MCF 10A (cell line): ENCODE measurements around the gene SNAPC4.

DNA sequence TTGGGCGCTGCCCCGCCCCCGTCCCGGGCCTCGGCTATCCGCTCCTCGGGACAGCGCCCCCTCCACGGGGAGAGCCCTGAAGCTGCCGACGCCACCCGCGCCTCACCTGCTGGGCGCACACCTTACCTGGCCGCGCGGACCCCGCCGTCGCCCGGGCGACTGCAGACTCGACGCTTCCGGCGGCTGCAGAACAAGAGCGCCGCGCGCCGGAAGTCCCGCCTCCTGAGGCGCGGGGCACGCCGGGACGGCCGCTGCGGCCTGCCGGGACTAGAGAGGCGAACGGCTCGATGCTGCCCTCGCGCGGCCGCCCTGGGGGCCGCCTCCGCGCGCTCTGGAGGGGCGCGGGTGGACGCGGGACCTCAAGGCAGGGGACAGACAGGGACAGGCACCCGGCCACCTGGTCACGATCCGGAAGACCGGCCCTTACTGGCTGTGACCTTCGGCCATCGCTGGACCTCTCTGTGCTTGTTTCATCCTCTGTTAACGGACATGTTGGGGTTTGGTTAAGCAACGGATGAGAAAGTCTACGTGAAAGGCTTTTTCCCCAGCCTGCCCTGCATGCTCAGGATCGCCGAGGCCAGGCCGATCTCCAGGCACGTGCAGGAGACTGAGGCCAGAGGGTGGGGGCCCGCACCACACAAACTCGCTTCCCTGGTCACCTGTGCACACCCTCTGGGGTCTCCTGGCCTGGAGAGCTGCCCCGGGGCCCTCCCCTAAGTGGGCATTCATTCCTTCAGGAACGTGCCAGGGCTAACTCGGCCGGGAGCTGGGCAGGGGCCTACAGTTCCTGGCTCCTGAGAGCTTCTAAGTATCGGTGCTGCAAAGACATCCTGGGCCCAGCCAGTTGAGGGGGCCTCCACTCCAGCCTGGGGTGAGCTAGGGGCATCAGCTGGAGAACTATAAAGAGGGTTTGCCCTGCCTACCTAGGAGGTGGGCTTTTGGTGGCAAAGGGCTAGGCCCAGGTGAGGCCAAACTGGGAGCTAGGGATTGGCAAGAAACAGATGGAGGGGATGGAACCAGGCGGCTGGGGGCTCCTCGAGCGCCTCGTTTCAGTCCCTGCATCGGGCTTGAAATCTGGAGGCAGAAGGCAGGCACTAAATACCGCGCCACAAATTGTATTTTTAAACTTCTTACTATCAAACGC is at the start of gene SNAPC4:
Gene SNAPC4, minus strand, starts transcription at position 163 of the 1,144 bp plus-strand sequence.
- PRO-cap: bidirectional peak, plus-strand start at position 237 of the sequence, minus-strand start at position 163 of the sequence
- RRBS: 17% methylated on average over 8 of the region's 83 CpGs

DNA sequence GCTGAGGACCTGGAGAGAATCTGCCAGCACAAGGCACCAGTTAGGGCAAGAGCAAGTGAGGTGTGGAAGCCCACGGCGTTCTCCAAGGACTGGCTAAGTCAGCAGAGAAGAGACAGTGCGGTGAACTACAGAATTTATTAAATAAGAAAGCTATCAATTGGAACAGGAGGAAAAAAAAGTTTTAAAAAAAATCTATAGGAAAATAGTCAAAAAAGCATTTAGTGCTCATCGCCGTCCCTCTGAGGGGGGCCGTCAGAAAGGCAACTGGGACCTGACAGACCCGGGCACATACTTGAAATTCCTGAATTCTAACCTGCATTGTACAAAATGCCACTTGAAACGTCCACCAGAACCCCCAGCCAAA is 1.8 kb upstream of the SNAPC4 start:
- PRO-cap: no peak
- RRBS: no CpG with 5 or more reads among the region's 8 CpGs

- PRO-cap: no peak
- RRBS: no CpG with 5 or more reads among the region's 7 CpGs
Observed at GRCh38 chr9:136481915-136482258, 953 bp downstream of the SEC16A start.

GRCh38 chr9:136482259-136482854 is 483 bp downstream of the SEC16A start:
- PRO-cap: no peak
- RRBS: under 1% methylated on average over 23 of the region's 40 CpGs

DNA sequence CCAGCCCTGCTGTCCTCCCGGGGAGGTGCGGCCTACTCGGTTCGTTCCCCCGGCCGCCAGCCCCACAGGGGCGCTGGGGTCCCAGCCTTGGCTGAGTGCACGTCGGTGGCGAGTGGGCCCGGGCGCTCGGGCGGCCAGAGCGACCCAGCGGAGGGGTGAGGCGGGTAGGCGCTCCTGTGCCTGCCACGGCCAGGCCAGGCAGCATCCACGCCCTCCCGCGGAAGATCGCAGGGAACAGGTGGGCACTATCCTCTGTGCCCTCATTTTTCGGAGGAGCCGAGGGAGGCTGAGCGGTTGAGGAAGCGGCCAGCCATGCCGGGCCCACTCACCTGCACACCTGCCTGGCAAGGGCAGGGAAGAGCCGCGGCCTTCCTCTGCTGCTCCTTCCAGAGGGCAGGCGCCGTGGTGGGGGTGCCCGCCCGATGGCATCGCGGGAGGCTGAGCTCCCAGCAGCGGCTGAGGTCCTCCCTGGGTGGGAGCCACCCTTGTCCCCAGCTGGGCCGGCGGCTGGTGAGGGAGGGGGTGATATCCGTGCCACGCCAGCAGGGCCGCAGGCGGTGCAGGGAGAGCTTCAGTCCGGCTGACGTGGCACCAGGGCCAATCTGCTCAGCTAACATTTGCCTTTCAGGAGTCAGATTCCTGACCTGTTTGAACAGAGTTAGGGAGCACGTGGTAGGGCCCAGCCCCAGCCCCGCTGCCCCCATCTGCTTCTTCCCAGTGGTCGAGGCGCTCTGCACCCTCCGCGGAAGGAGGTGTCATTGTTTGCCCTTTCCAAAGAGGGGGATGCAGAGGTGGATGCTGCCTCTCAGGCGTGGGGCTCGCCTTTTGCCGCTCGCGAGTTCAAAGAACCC is 1.5 kb upstream of the SEC16A start:
- PRO-cap: bidirectional peak, plus-strand start at position 334 of the sequence, minus-strand start at position 339 of the sequence; bidirectional peak, plus-strand start at position 655 of the sequence, minus-strand start at position 604 of the sequence
- RRBS: under 1% methylated on average over 14 of the region's 56 CpGs

GRCh38 chr9:136485543-136486112 is 2.8 kb upstream of the SEC16A start:
- PRO-cap: no peak
- RRBS: no CpG with 5 or more reads among the region's 11 CpGs

DNA sequence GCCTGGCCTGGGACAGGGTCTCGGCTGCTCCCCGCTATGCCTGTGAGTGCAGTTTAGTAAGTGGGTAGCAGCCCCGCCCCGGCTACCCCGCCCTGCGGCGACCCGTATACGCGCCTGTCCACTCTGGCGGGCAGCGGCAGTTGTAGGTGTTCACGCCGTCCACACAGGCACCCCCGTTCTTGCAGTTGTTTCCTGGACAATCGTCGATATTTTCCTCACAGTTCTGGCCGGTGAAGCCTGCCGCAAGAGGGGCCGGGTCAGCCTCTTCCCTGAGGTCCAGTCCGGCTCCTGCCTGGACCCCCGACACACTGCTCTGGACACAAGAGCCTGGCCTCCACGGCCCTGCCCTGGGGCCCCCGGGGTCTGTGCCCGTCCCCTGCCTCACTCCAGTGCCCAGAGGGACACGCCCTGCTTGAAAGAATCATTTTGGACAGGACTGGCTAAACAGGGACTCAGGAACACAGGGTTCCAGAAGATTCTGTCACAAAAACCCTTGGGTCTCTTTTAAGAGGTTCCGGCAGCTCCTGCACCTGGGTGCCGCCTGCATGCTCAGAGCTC is 26.4 kb downstream of the NOTCH1 start:
- PRO-cap: no peak
- RRBS: 97% methylated on average over 4 of the region's 28 CpGs

- PRO-cap: no peak
- RRBS: no CpG with 5 or more reads among the region's 6 CpGs
Observed at GRCh38 chr9:136548358-136548628, 2.4 kb upstream of the NOTCH1 start.

GRCh38 chr9:136571834-136572932 is 26.3 kb upstream of the NOTCH1 start:
- PRO-cap: no peak
- RRBS: no CpG with 5 or more reads among the region's 26 CpGs

- PRO-cap: no peak
- RRBS: no CpG with 5 or more reads among the region's 8 CpGs
Observed at GRCh38 chr9:136624672-136625009, 38.1 kb upstream of the EGFL7 start.

DNA sequence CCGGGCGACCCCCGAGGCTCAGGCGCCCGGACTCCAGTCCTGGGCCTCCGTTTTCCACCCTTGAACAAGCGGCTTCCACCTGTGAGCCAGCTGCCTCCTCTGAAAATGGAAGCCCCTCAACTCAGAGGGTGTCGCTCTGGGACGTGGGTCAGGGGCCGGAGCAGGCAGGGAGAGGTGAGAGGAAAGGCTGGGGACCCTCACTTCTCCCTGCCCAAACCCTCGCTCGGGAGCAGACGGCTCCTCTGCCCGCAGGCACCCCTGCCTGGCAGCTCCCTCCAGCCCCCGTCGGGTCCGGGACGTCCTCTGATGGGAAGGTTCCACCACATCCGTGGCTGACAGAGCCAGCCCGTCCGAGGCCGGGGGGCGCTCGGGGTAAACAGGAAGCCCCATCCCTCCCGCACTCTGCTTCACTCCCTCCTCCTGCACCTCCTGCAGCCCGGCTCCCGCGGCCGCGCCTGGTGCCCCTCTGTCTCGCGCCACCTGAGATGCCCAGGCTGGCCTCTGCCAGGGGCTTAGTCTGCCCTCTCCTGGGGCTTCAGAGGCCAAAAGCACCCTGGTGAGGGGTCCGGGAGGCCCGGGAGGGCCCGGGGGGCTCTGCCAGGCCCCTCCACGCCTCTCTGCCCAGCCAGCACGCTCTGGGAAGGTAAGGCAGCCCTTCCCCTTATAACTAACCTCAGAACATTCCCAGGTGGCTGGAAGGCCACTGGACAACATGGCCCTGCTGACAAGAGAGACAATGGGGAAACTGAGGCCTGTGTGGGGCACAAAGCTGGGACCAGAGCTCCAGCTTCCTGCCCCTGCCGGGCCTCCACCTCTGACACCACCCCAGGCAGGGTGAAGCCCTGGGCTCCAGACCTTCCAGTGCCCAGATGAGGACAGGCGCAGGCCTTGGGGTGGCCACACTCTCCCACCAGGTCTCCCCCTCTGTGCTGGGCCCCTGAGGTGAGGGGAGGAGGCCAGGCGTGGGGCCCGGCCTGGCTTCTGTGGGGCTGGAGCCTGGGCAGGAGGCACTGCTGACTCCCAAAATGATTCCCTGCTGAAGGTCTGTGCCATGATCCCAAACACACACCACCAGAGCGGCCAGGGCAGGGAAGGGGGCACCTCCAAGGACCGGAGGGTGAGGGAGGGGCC is 3.4 kb upstream of the EGFL7 start:
- PRO-cap: no peak
- RRBS: 29% methylated on average over 10 of the region's 43 CpGs

- PRO-cap: no peak
- RRBS: 54% methylated on average over 3 of the region's 24 CpGs
Observed at GRCh38 chr9:136663651-136664774, 1.3 kb downstream of the EGFL7 start.

- PRO-cap: no peak
- RRBS: 54% methylated on average over 2 of the region's 28 CpGs
Observed at GRCh38 chr9:136666912-136667951, 4.5 kb downstream of the EGFL7 start.

GRCh38 chr9:136679132-136680058 is 7.9 kb downstream of the AGPAT2 start:
- PRO-cap: no peak
- RRBS: 85% methylated on average over 4 of the region's 31 CpGs

DNA sequence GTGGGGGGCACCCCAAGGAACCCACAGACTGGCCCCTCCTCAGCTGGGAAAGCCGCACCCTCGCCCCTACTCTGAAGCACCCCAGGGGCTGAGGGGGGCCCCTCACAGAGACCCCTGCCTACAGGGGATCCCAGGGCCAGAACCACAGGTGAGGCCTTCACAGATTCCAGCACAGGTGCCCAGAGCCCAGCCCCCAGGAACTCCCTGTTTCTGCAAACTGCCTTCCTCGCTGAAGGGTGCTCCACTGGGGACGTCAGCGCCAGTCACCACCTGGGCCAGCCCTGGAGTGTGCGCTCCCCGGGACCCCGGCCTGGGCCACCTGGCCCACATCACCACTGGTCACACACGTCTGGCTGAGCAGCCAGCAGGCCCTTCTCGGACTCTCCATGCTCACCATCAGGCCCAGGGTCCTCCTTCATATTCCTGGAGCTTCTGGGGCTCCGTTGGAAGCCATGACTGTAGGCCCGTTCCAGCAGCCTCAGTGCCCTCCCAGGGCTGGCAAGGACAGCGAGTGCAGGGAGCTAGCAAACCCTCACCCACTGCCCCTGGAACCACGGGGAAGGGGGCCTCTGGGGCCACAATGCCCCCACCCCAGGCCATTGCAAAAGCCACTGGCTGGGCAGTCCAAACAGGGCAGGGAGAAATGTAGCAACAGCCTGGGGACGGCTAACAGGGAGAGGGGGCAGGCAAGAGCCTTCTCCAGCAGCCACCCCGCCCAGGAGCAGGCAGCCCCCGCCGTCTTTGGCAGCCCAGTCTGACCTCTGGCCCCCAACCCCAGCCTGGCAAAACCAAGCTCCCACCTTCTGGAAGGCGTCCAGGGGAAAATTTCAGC is 1.4 kb downstream of the AGPAT2 start:
- PRO-cap: no peak
- RRBS: no CpG with 5 or more reads among the region's 19 CpGs

DNA sequence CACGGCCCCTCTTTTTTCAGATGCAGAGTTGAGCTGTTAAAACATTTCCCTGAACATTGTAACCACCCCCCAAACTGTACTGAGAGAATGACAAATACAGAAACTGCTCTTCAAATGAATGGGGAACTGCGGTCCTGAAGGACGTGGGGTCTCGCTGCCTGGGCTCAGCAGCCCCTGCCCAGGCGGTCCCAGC is 992 bp upstream of the AGPAT2 start:
- PRO-cap: no peak
- RRBS: no CpG with 5 or more reads among the region's 5 CpGs

DNA sequence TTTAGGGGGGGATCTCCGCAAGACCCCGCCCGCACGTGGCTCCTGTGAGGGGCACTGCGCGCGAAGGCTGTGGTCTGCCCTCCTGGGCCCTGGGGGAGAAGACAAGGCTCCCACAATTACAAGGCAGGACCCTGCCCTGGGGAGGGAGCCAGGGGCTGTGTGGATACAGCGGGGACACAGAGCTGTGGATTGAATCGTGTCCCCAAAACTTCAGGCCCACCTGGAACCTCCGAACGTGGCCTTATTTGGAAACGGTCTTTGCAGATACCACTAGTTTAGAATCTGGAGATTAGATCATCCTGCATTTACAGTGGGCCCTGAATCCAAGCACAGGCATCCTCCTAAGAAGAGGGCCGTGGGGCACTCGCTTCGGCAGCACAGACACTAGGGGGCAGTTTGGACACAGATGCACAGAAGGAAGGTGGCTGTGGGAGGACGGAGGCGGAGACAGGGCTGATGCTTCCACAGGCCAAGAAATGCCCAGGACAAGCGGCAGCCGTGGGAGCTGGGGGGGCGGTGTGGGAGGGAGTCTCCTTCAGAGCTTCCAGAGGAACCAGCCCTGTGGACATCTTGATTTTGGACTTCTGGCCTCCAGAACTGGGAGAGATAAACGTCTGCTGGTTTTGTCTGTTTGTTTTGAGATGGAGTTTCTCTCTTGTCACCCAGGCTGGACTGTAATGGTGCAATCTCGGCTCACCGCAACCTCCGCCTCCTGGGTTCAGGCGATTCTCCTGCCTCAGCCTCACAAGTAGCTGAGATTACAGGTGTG is 2.8 kb upstream of the LCN8 start:
- PRO-cap: no peak
- RRBS: no CpG with 5 or more reads among the region's 25 CpGs

DNA sequence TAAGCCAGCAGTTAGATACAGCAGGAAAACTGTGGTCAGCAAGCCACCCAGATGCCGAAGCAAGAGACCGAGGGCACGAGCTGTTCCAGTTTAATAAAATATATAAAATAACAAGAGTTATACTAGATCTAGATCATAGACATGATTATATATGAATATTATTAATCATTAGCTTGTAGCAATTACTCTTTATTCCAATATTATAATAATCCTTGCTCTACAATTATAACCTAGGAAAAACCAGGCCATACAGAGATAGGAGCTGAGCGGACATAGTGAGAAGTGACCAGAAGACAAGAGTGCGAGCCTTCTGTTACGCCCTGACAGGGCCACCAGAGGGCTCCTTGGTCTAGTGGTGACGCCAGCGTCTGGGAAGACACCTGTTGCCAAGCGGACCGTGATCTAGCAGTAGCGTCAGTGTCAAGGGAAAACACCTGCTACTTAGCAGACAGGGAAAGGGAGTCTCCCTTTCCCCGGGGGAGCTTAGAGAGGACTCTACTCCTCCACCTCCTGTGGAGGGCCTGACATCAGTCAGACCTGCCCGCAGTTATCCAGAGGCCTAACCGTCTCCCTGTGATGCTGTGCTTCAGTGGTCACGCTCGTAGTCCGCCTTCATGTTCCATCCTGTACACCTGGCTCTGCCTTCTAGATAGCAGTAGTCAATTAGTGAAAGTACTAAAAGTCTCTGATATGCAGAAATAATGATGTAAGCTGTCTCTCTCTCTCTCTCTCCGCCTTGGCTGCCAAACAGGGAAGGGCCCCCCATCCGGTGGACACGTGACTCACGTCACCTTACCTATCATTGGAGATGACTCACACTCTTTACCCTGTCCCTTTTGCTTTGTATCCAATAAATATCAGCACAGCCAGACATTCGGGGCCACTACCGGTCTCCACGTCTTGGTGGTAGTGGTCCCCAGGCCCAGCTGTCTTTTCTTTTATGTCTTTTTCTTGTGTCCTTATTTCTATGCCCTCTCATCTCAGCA is 2.2 kb upstream of the LCN15 start:
- PRO-cap: no peak
- RRBS: no CpG with 5 or more reads among the region's 24 CpGs

- PRO-cap: no peak
- RRBS: 88% methylated on average over 13 of the region's 54 CpGs
Observed at GRCh38 chr9:136846892-136847212, 2.4 kb upstream of the PHPT1 start.

DNA sequence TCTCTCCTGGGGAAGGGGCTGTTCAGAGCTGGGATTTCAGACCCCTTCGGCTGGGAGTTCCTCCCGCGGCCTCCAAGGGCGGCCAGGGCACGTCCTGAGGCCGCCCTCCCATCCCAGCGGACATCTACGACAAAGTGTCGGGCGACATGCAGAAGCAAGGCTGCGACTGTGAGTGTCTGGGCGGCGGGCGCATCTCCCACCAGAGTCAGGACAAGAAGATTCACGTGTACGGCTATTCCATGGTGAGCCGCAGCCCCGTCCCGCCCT is 620 bp downstream of the PHPT1 start:
- PRO-cap: no peak
- RRBS: no CpG with 5 or more reads among the region's 19 CpGs